Epithelial cell of prostate (primary cell): ENCODE measurements around the genes TUT4 and LRP8.

- RRBS, result no CpG with 5 or more reads among the region's 2 CpGs
These were observed 73.2 kb downstream of the OSBPL9 start for GRCh38 chr1:51690039-51690608.

GRCh38 chr1:52028883-52029239 lies 4.7 kb downstream of the KTI12 start:
- RRBS, result no CpG with 5 or more reads among the region's 5 CpGs

GRCh38 chr1:52056642-52057140 lies 596 bp downstream of the BTF3L4 start:
- RRBS, result no CpG with 5 or more reads among the region's 10 CpGs

DNA sequence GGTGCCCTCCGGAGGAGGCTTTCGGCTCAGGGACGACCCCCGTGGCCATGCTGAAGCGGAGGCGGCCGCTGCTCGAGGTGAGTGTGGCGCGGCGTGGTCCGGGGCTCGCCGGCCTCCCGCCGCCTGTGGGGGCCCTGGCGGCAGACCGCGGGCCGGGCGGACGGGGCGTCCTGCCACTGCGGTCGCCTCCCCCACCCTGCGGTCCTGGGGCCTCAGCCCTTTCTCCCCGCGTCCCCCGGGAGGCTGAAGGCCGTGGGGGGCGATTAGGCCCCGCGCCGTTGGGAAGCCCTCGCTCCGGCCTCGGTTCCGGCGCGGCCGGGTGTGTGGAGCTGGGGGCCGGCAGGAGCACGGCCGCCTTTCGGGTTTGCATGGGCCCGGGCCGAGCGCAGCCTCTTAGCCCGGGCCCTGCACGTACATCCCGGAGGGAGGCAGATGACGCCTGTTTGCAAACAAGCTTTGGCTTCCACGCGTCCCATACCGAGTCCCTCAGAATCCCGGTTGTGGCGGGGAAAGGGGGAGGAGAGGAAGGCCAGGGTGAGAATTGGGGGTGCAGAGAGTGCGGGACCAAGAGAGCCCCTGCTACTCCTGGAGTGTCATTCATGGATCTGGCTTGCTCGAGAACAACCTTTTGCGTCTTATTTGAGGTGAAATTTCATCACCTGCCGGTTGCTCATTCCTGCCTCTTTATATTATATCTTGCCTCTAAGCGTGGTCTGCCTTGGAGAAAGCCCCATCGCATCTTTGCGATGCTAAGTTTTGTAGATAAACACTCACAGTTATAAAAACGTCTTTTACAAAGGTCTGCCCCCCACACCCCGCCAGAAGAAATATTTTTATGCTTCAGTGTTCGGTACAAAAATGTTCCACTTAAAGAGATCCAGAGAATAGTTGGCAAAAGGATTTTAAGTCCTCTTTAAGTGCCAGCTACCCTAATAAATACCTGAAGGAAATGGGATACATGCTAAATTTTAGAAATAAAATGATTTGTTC lies 733 bp downstream of the ZFYVE9 start:
- RRBS, result 1% methylated on average over 36 of the region's 67 CpGs

GRCh38 chr1:52238106-52238850 lies 96.4 kb downstream of the ZFYVE9 start:
- RRBS, result no CpG with 5 or more reads among the region's 6 CpGs

DNA sequence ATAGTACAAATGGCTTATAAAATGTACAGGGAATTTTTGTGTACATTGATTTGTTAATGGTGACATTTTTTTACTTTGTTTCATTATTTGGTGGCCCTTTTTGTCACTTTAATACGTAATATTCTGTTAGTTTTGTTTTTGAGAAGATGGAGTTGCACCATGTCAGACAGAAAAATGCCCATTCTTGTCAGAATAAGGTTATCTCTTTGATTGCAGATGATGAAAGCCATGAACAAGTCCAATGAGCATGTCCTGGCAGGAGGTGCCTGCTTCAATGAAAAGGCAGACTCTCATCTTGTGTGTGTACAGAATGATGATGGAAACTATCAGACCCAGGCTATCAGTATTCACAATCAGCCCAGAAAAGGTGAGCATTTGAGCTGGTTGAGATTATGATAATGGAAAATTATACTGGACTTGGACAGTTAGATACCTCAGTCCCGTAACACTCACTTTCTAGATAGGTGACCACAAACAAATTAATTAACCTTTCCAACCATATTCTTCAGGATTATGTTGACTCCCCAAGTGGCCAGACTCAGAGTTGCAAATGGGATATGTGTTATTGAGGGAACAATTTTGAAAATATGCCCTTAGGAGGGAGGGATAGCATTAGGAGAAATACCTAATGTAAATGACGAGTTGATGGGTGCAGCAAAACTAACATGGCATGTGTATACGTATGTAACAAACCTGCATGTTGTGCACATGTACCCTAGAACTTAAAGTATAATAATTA lies 33.3 kb downstream of the CC2D1B start:
- RRBS, result no CpG with 5 or more reads among the region's 4 CpGs

- RRBS, result no CpG with 5 or more reads among the region's 7 CpGs
These were observed 4.8 kb downstream of the PRPF38A start for GRCh38 chr1:52409168-52409607.

- RRBS, result no CpG with 5 or more reads among the region's 9 CpGs
These were observed 19.6 kb downstream of the PRPF38A start for GRCh38 chr1:52423853-52424551.

- RRBS, result 1% methylated on average over 14 of the region's 64 CpGs
These were observed at the start of gene TUT4 for GRCh38 chr1:52552565-52553322. Gene TUT4 (minus strand): TSS chr1:52553092.

- RRBS, result no CpG with 5 or more reads among the region's 4 CpGs
These were observed 8.4 kb downstream of the SHISAL2A start for GRCh38 chr1:52641282-52641762.

- RRBS, result no CpG with 5 or more reads among the region's 7 CpGs
These were observed 7.1 kb downstream of the ECHDC2 start for GRCh38 chr1:52914336-52914904.

GRCh38 chr1:52914996-52915757 lies 6.4 kb downstream of the ECHDC2 start:
- RRBS, result no CpG with 5 or more reads among the region's 4 CpGs

- RRBS, result no CpG with 5 or more reads among the region's 37 CpGs
These were observed 799 bp downstream of the ECHDC2 start for GRCh38 chr1:52920570-52921312.

- RRBS, result no CpG with 5 or more reads among the region's 4 CpGs
These were observed 9.6 kb upstream of the PODN start for GRCh38 chr1:53052399-53052876.

DNA sequence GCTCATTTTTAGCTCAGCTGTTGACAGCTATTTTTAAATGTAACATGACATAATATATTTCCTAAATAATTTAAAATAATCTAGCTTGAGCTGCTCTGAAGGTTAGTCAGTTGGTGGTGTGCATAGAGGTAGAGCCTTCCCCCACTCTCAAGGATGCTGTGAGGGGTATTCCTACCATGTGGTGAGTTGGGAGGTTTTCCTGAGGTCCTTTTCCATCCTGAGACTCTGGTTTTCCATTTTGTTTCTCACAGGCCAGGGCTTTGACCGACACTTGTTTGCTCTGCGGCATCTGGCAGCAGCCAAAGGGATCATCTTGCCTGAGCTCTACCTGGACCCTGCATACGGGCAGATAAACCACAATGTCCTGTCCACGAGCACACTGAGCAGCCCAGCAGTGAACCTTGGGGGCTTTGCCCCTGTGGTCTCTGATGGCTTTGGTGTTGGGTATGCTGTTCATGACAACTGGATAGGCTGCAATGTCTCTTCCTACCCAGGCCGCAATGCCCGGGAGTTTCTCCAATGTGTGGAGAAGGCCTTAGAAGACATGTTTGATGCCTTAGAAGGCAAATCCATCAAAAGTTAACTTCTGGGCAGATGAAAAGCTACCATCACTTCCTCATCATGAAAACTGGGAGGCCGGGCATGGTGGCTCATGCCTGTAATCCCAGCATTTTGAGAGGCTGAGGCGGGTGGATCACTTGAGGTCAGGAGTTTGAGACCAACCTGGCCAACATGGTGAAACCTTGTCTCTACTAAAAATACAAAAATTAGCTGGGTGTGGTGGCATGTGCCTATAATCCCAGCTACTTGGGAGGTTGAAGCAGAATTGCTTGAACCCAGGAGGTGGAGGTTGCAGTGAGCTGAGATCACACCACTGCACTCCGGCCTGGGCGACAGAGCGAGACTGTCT lies 7.2 kb downstream of the CZIB start:
- RRBS, result no CpG with 5 or more reads among the region's 11 CpGs

GRCh38 chr1:53219520-53219884 lies 932 bp downstream of the CZIB start:
- RRBS, result no CpG with 5 or more reads among the region's 5 CpGs

DNA sequence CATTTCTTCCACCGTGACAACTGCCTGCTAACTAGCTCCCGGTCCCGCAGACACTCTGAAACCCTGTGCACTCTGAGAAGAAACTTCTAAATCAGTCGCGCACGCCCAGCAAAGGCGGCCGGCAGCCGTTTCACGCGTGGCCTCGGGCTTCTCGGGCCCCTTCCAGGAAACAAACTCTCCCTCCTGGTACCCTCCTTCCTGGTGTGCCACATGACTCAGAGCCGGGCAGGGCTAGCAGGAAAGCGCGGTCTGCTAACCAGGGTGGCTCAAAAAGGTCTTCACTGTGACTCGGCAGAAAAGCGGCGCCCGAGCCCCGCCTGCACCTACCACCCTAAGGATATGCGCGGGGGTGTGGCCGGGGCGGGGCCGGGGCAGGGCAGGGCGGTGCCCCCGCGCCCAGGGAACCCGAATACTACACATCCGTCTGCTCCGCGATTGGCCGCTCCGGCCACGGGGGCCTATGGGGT lies 1.9 kb downstream of the LRP8 start:
- RRBS, result 1% methylated on average over 23 of the region's 36 CpGs

DNA sequence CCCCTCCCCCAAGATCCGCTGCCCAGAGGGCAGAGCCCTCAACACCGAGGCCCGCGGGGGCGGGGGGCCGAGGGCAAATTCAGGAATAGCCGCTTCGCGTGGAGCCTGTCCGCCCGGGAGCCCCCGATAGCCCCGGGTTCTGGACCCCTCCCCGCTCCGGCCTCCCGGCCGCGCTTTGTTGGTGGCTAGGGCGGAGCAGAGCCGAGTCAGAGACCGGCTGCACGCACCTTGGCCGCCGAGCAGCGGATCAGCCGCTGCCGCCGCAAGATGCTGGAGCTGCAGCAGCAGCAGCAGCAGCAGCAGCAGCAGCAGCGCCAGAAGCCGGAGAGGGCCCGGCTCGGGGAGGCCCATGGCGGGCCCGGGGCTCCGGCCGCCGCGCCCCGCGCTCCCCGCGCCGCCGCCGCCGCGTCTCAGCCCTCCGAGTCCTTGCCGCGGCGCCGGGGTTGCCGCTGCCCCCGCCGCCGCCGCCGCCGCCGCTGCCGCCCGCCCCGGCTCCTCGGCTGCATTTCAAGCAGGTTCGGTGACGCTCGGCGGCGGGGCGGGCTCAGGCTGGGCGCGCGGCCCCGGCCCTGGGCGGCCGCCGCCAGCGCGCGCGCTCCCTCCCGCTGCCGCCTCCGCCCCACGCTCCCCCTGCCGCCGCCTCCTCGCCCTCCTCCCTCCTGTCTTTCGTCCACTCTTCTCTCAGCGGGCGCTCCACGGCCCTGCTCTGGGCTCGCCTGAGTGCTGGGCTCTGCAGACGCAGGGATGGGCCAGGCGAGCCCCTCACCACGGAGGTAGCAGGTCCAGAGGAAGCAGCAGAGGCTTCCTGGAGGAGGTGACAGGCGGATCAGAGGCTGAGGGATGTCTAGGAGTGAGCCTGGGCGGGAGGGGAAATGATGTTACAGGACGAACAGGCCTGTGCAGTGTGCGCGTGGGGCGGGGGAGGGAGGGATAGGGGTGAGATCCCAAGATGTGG lies at the start of gene LRP8:
Gene LRP8 (minus strand): TSS at position 509 of the 955 bp plus-strand sequence.
- RRBS, result 1% methylated on average over 38 of the region's 102 CpGs

DNA sequence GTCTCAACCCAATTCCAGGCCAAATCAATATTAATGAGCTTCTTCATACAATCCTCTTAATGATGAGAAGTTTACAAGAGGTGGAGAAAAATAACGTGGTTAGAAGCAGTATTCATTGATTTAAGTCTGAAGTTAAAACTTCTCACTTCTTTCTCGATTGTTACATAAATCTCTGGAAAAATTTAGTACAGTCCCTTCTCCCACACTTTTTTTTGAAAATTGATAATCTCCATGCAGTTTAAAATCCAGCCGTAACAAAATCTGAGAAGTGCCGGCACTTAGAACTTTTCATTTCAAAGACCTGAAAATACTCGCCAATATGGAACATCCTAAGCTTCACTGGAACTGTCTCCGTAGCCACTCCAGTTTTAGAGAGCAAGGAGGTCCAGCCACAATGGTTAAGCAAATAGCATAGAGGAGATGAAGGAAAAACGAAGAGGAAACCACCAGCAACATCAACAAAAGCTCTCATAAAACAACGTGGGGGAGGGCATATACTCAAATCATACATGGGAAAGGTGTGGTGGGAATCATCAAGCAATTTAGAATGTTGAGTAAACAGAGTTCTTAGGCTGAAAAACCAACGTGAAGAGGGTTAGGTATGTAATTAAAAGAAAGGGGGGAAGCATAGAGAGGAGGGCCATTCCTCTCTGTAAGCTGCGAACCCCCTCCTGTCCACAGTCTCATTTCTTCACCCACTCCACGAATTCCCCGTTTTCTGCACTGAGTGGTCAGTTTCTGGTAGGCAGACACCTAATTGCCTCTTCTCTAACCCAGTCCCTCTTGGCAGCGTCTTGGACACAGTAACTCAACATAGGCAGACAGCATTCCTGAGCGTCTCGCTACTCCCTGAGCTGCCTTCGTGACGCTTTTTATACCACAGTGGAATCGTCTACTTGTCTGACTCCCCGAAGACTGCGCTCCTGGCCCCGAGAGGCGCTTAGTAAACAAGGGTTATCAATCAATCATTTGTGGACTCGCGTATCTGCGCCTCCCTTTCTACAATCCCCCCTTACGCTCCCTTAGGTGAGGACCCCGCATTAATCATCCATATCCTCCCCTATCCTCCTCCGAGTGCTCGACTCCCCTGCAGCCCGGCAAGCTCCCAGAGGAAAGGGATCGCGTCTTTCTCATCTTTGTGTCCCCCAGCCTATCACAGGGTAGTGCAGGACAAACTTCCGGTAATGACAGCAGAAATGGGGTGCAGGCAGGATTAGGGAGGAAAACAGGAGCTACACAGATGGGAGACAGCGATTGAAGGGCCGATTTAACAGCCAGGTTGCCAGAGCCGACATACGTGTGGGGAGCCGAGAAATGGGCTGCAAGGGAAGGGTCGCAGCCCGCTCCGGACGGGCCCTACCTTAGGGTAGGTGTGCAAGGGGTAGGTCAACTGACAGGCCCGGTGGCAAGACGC lies 857 bp downstream of the TMEM59 start:
- RRBS, result 1% methylated on average over 8 of the region's 44 CpGs